SJCRH30 (cell line): Measurements from ENCODE around the gene NPPB.

GRCh38 chr1:10528923-10529564 lies 54.3 kb downstream of the PEX14 start:
- RAMPAGE, long total RNA: no peak

DNA sequence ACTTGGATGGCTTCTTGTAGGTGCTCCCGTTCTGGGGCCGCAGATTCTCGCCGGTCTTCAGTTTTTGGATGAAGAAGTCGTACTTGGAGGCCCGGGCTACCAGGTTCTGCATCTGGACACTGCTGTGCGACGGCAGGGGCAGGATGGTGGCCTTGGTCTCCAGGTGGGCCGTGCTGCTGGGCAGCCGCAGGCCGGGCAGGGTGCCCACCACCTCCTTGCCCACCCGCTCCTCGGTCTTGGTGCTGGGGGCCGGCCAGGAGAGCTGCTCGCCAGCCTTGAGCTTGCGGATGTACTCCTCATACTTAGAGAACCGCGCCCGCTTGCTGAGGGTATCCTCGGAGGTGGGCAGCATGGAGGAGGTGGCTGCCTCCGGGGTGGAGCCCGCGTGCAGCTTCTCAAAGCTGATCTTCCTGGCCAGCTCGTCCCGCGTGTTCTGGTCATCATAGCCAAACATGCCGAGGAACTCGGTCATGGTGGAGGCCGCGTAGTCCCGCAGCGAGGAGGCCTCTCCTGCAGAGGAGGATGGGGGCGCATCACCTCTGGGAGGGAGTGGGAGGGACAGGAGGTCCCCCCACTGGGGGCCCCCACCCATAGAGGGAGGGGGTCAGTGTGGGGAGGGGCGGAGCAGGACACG lies 136.3 kb downstream of the CASZ1 start:
- RAMPAGE, long total RNA: no peak

- RAMPAGE, long total RNA: no peak
These were observed 124.9 kb downstream of the CASZ1 start for GRCh38 chr1:10671585-10671844.

- RAMPAGE, long total RNA: no peak
These were observed 91.9 kb downstream of the CASZ1 start for GRCh38 chr1:10704537-10704932.

DNA sequence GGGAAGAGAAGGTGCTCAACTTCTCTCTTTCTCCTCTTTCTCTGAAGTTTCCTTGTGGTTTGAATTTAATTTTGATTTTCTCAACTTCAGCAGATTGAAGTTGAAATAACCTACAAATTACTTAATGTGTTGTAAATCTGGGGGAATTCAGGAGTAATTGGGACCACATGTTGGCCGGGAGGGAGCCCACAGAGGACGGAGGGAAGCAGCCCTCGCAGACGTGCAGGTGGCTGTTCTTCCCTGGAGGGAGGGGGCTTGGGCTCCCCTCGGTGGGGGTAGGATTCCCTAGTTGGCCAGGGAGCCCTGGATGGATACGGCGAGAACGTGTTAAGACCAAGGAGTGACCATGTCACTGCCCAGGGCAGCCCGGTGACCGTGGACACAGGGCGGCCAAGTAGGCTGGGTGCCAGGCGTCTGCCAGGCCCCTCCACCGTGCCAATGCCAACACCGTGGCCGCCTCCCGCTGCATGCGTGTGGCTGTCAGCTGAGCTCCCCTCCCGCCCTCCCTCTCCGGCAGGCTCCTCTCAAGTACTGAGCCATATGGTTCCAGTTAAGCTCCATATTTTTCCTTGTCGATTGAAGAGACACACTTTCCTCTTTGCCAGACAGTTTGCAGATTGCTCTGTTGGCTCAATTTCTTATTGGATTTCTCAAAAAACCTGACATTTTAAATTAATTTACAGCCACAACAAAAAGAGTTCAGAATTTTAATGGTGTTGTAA lies 71.4 kb downstream of the CASZ1 start:
- RAMPAGE, long total RNA: no peak

GRCh38 chr1:10774697-10775606 lies 21.5 kb downstream of the CASZ1 start:
- RAMPAGE, long total RNA: no peak

DNA sequence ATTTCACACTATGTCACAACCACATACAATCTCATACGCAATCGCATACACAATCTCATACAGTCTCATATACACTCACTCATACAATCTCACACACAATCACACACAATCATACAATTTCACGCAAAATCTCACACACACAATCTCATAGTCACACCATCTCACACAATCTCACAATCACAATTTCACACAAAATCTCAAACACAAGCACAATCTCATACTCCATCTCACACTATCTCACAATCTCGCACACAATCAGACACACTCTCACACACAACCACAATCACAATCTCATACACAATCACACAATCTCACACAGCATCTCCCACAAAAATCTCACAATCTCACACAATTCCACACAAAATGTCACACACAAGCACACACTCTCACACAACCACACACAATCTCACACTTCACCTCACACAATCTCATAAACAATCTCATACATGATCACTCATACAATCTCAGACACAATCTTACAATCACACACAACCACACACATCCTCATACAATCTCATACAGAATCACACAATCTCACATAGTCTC lies 18.4 kb downstream of the CASZ1 start:
- RAMPAGE, long total RNA: no peak

- RAMPAGE, long total RNA: no peak
These were observed 561 bp downstream of the TARDBP start for GRCh38 chr1:11012918-11013512.

DNA sequence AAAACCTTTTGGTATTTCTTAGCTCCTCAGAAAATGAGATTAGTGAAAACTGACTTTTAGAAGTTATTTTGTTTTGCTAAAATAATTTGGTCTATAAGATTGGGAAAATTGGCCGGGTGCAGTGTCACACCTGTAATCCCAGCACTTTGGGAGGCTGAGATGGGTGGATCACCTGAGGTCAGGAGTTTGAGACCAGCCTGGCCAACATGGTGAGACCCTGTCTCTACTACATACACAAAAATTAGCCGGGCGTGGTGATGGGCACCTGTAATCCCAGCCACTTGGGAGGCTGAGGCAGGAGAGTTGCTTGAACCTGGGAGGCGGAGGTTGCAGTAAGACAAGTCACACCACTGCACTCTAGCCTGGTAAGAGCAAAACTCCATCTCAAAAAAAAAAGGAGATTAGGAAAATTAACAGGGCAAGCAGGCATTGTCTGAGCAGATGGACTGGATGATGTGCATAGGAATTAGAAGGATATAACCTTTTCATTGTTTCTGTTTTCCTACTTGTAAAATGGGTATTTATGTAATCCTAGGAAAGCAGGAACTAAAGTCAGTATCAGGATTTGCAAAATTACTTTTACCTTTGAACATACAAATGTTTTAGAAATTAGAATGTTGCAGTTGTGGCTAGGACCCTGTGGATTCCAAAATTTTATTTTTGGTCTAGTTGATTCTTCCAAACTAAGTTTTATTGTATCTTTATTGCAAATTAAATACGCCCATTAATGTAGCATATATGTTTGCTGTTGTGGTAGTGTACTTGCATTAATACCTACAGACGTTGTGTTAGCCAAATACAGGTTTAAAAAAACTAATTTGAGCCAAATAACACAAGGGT lies 15.6 kb downstream of the TARDBP start:
- RAMPAGE, long total RNA: no peak

DNA sequence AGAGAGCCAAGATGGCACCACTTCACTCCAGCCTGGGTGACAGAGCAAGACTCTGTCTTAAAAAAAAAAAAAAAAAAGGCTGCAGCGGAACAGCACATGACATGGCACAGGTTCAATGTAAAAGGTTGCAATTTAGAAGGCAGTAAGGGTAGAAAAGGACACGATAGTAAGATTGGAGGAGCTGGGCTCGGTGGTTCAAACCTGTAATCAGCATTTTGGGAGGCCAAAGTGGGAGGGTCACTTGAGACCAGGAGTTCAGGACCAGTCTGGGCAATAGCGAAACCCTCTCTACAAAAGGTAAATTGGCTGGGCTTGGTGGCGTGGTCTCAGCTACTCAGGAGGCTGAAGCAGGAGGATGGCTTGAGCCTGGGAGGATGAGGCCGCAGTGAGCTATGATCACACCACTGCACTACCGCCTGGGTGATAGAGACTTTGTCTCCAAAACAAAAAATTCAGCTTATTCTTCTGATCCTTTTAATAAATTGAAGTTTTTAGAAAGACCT lies 15.5 kb downstream of the MASP2 start:
- RAMPAGE, long total RNA: no peak

GRCh38 chr1:11108923-11109875 lies 9.5 kb upstream of the EXOSC10 start:
- RAMPAGE, long total RNA: no peak

DNA sequence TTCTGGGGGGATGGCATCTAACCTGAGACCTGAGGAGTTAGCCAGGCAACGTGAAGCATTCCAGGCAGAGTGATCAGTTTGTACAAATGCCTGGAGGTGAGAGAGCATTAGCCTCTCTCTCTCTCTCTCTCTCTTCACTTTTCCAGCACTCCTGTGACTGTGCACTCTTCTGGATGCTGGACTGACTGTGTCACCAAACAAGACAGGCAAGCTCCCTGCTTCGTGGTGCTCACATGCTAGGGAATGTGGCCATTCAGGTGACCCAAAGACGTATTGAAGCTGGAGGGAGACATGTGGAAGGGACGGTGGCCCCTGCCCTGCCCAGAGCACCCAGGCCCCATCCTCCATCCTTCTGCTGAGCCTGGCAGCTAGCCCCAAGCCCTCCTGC lies 48.7 kb downstream of the UBIAD1 start:
- RAMPAGE, long total RNA: no peak

DNA sequence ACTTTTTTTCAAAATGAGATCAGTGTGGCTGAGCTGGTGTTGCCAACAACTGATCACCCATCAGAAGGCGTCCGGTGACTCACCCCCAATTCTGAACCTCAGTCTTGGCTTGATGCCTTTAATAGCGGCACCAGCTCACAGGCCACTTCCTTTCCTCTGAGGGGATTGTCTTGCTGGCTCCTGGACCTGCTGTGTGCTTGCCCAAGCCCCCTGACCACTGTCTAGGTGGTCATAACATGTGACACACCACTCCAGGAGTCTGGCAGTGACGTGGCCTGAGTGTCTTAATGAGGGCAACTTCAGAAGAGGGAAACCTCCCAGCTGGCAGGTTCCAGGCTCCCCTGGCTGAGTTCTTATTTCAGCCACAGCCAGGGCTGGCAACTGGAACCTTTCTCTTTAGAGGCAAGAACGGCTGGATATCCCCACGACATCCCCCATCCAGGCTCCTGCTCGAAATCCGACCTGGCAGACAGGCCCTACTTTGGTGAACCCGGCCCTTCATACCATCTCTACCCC lies 1.8 kb downstream of the DRAXIN start:
- RAMPAGE, long total RNA: no peak

DNA sequence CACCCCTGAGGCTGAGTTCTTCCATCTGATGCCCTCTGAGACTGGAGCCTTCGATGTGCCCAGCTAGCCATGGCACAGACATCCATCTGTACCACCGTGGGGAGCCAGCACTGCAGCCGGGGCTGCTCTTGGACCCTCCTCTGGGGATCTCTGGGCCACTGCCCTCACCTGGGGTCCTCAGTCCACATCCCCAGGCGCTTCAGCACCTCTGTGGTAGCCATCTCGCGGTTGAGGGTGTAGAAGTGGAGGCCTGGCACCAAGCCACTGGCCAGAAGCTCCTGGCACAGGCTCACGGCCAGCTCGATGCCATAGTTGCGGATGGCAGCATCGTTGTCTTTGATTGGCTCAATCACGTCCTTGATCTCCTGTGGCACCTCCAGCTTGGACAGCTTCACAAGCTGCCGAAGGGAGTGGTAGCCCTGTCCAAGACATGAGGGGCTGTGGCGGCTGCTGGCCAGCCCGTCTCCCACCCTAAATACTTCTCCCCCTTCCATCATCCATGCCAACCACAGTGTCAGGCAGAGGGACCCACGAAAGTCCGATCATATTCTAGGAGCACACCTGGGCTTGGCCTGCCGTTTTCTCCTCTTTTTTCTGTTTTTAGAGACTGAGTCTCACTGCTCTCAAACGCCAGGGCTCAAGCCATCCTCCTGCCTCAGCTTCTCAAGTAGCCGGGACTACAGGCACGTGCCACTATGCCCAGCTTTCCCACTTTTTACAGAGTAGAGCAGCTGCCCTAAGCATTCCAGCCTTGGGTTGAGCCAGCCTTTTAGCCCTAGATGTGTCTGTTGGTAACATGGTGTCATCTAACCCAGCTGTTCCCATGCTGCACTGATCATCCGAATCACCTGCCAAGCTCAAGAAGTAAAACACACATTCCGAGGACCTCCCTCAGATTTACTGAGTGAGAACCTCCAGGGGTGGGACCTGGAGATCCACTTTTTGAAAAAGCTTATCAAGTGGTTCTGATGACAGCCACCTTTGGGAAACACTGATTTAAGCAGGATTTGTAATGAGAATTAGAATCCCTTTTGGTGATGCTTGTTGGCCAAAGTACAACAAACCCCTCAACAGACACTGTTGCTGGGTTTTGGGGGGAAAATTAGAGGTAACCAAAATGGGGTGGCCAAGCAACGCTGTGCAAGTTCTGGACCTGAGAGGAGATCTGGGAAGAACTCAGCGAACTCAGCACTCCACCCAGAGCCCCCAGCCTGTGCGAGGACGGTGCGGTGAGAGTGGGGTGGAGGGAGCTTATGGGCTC lies 10.4 kb downstream of the MTHFR start:
- RAMPAGE, long total RNA: no peak

- RAMPAGE, long total RNA: no peak
These were observed 2.2 kb downstream of the MTHFR start for GRCh38 chr1:11803385-11804161.

DNA sequence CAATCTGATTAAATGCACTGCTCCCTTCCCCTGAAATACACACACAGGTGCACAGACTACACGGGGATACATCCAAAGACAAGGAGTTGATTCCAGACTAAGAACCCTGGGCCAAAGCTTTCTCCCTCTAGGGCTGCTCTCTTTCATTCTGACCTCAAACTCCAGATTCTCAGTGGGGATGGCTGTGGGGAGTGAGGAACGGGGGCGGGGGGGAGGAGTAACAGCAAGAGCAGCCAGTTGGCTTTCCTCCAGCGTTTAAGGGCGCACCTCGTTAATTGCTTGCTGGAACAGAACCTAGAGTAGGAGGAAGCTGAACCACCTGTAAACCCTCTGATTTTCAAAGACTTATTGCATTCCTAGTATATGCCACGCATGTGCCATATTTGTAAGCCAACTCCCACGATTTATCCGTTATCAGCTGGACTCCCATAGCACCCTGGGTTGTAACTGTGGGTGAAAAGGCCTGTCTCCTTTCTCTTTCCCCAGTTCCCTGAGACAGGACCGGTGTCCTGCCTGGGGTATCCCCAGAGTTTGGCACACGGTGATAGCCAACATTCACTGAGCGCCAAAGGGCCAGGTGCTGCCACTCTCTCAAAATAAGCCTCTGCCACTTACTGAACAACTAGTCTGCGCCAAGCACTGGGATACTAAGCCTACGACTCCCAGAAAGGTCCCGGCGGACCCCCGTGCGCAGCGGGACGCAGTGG lies 879 bp downstream of the MTHFR start:
- RAMPAGE, long total RNA: no peak

DNA sequence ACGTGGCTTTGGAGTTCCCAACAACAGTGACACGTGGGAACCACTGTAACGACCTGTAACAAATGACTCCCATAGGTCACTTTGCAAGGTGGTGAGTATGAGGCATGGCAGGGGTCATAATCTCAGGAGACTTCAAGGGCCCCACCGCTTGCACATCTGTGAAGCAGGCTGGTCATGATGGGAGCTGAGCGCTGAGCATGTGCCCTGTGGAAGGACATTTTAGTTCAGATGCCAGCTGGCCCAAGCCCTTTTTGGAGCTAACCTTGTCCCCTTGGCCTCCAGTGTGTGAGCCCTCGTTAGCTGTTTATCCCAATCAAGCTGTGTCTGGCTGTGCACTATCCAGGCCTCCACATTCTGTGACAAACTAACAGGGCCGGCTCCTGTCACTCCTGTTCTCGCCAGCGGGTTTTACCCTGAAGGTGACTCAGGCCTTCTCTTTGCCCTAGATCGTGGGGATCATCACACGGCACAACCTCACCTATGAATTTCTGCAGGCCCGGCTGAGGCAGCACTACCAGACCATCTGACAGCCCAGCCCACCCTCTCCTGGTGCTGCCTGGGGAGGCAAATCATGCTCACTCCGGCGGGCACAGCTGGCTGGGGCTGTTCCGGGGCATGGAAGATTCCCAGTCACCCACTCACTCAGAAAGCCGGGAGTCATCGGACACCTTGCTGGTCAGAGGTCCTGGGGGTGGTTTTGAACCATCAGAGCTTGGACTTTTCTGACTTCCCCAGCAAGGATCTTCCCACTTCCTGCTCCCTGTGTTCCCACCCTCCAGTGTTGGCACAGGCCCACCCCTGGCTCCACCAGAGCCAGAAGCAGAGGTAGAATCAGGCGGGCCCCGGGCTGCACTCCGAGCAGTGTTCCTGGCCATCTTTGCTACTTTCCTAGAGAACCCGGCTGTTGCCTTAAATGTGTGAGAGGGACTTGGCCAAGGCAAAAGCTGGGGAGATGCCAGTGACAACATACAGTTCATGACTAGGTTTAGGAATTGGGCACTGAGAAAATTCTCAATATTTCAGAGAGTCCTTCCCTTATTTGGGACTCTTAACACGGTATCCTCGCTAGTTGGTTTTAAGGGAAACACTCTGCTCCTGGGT lies 7.5 kb downstream of the NPPA start:
- RAMPAGE, long total RNA: no peak

GRCh38 chr1:11841789-11843043 lies 5.4 kb downstream of the NPPA start:
- RAMPAGE, long total RNA: no peak

DNA sequence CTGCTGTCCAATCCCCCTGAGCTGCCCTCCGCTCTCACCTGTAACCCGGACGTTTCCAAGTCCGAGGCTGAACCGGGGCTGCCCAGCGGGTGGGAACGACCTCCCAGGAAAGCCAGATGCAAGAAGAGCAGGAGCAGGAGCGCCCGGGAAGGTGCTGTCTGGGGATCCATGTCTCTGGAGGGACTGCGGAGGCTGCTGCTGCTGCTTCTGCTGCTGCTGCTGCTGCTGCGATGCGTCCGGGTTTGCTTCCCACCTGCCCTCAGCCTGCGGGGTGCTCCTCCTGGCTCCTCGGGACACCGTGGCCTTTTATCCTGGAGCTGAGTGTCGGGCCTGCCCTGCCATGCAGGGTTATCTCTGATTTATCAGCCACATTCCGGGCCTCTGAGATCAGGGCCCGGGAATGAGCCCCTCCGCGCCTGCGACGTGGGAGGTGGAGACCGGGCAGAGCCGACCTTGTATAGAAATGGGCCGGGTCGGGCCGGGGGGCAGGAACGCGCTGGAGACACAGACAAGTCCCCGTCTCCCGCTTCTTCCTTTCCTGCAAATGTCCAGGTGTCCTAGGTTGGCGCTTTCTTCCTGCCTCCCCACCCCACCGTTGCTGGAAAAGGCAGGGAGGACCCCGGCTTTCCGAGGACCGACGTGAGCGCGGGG lies at the start of gene NPPB:
Gene NPPB, minus strand, starts transcription at position 282 of the 651 bp plus-strand sequence.
- RAMPAGE, long total RNA: no peak

DNA sequence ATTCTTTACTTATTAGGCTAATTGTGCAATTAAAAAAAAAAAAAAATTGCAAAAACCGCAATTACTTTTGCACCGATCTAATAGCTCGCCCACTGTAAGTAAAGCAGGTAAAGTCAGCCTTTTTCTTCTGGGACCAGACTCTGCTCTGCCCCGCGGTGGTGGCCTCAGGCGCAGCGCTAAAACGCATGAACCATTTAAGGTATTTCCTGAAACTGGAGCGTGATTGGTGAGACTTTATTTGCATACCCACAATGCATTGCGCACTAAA lies 18.6 kb downstream of the KIAA2013 start:
- RAMPAGE, long total RNA: no peak